Thoracic aorta endothelial cell (primary cell): ENCODE results near the gene HMGCR.

- CAGE, long polyA plus RNA, result no peak
These were observed 1.4 kb downstream of the MAP1B start for GRCh38 chr5:72108492-72109212.

DNA sequence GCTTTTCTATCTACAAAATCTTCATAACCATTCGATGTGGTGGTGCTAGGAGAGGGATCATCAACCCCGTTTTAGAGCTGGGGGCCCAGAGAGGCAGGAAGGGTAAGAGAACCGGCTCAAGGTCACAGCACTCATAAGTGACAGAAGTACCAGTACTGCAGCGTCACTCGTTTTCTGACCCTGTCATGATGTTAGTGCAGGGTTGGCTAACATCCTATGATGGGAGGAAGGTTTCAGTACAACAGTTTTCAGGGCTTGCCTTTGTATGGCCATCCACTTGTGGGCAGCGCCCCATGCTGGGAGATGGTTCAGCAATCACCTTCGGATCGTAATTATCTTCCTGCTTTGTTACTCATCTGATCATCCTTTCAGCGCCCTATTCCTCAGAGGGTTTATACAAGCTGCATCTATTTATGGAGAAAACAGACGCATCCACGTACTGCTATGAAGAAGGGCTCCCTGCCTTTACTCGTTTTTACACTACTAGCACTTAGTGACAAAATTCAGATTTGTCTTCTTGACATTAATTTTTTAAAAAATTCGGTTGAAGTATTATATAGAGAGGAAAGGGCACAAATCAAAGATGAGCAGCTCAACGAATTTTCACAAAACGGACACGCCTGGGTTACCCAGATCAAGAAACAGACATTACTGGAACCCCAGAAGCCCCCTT lies 2.4 kb downstream of the MAP1B start:
- CAGE, long polyA plus RNA, result no peak

- CAGE, long polyA plus RNA, result no peak
These were observed 75.3 kb downstream of the MRPS27 start for GRCh38 chr5:72244658-72245140.

GRCh38 chr5:72465125-72465557 lies 42.1 kb downstream of the ZNF366 start:
- CAGE, long polyA plus RNA, result no peak

DNA sequence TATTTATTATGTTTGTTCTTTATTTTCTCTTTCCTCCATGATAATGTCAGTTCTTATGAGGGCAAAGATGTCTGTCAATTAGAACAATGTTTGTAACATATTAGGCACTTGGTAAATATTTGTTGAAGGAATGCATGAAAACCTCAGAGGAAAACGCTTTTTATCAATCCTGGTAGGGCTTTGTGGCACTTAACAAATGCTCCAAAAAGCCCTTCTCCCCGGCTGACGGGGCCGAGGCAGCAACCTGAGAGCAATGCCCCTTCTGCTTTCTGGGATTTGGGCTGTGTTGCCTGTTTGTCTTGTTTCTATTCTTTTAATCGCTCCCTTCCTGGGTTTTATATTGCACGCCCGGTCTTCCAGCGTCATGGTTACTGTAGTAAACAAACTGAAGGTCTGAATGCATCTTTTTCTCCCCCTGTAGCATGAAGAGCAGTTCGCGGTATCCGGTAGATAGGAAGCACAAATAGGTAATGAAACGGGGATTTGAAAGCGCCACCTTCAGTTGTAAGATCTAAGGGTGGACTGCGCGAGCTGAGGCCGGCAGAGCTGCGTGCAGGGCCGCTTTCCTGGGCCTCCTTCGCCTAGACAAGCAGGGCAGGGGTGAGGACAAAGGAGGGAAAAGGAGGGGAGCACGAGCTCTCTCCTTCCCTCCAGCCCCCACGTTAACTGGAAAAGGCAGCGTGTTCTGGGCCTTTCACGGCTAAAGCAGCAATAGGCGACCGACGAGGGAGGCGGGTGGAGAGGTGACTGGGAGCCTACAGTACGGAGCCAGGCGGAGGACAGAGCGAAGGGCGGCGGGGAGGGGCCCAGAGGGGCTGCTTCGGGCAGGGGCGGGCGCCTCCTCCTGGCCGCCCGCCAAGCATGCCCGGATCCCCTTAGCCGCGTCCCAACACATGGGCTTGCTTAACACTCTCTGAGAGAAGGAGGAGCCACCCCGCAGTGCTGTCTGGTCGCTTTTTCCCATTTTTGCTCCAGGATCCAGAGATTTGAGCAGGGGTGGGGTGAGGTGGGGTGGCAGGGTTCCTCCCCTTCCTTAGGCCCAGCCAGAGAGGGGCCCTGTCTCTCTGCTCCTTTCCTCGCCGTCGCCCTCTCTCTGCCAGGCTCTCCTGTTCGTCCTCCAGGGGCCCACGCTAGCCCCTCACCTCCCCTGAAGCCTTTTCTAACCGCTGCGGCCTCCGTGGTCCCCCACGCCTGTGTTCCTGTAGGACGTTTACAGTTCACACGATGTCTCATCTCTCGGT lies 49.4 kb upstream of the ZNF366 start:
- CAGE, long polyA plus RNA, result no peak

- CAGE, long polyA plus RNA, result no peak
These were observed 53.2 kb upstream of the ZNF366 start for GRCh38 chr5:72560420-72560770.

DNA sequence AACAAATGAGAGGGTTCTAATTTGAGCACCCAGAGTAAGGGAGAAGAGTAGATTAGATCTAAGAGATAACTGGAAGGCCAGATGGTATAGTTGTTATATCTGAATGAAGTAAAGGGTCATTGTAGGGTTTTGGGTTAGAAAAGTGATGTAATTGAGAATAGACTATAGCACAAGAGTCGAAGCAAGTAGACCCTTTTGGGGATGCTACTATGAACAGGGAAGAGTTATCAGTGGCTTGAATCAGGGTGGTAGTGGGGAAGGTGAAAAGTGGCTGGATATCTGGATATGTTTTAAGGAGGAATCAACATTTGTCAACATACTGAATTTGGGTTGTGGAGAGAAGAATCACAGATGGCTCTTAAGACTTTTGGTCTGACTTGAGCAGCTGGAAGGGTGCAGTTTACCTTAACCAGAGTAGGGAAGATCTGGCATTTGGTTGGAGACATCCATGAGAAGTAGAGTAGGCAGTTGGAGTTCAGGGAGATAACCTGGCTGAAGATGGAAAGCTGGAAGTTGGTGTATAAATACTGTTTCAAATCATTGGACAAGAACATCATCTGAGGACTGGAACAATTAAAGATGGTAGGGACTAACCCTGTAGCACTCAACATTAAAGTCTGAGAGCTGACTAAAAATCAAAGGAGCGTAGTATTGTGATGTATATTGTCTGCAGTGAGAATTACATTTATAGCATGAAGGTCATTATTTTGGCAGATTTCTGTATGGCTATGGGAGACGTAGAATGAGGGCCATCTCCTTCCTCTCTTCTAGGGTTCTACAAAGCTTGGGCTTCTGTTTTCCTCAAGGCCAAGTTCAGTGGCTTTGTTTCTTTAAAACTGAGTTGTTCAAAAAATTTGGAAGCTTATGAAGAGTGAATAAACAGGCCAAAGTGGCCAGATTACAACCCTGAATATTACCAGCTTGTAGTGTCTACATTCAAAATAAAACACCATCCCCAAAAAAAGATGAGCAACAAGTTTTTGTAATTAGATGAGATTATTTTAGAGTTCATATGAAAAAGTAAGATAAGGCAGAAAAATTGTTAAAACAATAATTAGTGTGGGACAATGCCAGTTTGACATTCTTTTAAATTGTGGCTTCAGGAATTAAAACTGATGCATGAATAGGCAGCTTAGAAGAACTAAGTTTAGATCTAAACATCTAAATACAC lies 38.2 kb upstream of the FCHO2 start:
- CAGE, long polyA plus RNA, result no peak

DNA sequence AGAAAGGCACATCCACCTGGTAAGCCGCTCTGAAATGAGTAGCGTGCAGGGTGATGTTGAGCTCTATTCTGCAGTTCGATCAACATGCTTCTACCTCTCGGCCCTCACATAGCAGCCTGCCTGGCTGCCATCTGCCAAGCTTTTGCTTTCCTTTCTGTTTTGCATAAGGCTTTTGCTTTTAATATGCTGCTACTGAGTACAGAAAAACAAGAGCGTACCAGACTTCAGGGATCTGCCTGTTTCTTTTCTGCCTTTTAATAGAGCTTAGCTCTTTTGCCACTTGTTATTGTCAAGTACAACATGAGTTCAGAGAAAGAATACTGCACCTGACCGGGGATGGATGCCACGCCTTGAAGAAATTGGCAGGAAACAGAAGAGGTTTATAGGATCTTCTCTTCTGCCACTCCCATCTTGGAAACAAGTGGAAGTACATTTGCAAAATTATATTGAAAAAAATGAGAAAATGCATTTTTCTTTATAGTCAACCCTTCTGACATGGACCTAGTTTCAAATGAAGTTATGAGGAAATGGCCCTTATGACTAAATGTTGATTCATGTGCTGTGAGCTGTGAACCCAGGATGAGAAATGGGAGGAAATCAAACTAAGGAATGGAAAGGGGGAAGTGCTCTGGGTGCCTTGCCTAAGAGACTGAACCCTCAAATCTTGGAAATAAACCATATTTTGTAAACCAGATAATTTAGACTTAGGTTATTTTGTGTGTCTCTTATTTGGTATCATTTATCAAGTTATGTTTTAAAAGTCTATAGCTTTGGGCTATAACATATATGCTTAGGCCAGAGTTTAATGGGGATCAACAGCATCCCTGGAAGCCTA lies 3.9 kb upstream of the FCHO2 start:
- CAGE, long polyA plus RNA, result no peak

DNA sequence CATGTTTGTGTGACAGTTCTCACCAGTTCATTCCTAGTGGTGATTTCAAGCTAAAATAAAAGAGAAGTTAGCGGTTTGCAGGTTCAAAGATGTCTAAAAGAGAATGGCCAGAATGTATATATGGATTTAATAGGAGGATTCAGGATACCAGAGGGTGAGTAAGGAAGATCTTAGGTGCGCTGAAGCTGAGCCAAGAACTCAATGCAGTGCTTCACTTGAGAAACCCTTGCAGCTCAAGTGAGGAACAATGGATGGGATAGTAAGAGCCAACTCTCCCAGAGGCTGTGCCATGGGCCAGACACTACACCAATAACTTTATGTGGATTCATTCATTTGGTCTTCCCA lies 73.7 kb downstream of the TMEM174 start:
- CAGE, long polyA plus RNA, result no peak

DNA sequence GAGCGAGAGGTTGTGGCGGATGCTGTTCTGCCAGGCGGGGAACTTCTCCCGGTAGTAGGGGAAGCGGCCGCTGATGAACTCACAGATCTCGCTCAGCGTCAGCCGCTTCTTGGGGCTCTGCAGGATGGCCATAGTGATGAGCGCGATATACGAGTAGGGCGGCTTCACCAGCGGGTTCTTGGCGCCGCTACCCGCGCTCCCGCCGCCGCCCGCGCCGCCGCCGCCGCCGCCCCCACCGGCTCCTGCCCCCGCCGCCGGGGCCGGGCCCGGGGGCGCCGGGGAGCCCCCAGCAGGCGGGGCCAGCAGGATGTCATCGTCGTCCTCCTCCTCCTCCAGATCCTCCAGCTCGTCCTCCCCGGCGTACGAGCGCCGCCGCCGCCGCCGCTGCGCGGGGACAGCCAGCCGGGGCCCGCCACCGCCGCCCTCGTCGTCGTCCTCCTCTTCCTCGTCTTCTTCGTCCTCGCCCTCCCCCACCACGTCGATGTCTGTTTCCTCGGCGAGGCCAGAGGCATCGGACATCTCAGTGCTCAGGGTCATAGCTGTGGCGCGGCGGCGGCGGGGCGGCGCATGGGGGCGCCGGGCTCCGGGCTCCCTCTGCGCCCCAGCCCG lies 647 bp downstream of the FOXD1 start:
- CAGE, long polyA plus RNA, result no peak

DNA sequence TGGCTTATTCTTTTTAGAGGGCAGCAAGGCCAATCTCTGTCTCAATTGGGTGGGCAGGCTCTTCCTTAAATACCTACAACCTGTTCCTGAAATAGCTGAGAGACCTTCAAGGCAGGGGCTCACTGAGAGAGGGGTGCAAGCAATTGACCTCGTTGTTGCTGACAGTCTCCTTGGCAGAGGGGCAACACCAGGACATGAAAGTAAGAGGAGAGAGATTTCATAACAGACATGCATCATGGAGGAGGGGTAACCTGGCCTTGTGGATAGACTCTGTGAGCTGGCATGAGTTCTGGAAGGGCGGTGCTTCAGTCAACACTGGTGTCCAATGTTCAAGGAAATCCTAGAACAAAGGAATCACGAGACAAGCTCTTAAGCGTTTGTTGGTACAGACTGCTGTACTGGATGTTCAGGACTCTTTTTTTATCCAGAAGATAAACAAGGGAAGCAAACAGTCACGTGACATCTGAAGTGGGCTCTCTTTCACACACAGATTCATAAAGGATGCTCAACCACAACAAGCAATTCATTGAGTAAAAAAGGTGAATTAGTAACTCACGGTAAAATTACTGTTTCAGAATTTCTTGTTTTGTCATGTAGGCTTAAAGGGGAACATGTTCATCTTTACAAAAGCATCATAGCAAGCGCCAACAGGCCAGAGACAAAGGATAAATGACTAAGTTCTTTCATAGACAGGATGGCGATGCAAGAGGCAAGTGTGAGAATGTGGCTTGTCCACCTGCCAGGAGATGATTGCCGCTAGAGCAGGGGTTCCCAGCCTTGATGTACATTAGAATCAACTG lies 20.8 kb downstream of the ANKRA2 start:
- CAGE, long polyA plus RNA, result no peak

- CAGE, long polyA plus RNA, result no peak
These were observed 260.5 kb downstream of the ARHGEF28 start for GRCh38 chr5:73886375-73887027.

DNA sequence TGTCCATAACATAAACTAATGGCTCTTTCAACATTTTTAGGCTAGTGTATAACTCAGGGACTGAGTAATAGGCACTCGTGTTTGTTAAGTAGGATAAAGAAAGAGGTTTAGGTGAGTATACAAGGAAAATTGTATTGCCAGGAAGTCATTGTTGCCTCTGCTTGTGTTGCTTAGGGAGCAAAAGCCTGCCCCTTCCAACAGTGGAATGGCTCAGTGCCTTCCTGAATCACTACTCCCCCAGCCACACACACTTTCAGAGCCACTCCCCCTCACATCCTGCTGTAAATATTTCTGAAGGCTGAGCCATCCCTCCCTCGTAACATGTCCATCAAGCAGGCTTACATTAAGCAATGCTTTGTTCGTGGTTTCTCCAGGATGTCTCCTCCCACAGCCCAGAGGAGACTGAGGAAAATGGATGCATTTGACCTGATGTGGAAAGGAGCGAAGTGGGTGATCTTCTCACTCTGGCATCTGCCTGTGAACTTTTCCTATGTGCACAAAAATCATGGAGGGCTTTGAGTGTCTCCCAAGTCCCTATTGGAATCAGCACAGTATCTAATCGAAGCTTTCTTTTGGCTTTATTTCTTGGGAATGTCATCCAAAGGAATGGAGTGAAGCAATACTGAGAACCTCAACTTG lies 389.4 kb downstream of the ENC1 start:
- CAGE, long polyA plus RNA, result no peak

- CAGE, long polyA plus RNA, result no peak
These were observed 2.6 kb upstream of the ENC1 start for GRCh38 chr5:74642969-74643652.

DNA sequence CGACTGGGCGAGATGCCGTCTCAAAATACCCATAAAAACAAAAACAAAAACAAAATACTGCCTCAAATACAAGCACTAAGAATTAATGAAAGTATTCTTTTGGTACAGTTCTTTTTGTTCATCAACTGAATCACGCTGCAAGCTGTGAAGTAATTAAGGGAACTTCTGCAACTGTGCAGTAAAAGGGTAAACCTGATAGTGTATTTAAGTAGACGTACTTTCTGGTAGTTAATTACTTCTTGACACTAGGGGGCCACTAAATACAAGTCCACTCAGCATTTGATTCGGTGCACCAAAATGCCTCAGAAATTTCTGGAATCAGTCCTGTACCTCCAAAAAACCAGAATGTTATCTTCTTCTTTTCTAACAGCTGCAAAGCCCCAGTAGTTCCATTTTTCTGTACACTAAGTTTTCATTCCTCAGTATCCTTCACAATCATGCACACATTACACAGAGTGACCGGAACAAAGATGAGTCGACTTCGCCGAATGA lies 589 bp downstream of the GFM2 start:
- CAGE, long polyA plus RNA, result no peak

- CAGE, long polyA plus RNA, result no peak
These were observed 1.8 kb downstream of the NSA2 start for GRCh38 chr5:74768734-74769395.

GRCh38 chr5:74864875-74865293 lies 1.3 kb downstream of the FAM169A start:
- CAGE, long polyA plus RNA, result no peak

DNA sequence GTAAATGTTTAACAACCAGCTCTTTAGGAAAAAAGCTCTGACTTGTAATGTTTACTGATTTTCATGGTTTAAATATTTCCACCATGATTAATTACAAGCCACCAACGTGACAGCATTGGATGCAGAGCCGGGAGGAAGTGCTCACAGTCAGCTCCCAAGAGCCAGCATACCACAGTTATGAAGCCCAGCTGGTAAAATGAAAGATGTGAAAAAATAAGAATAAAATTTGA lies 83.0 kb upstream of the FAM169A start:
- CAGE, long polyA plus RNA, result no peak

- CAGE, long polyA plus RNA, result no peak
These were observed 3.9 kb downstream of the GCNT4 start for GRCh38 chr5:75048362-75048860.

DNA sequence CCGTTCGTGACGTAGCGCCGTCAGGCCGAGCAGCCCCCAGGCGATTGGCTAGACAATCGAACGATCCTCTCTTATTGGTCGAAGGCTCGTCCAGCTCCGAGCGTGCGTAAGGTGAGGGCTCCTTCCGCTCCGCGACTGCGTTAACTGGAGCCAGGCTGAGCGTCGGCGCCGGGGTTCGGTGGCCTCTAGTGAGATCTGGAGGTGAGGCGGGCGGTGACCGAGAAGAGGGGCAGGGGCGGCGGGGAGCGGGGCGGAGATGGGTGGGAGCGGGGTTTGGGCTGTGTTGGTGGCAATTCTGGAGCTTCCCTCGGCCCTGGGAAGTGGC lies at the start of gene HMGCR:
HMGCR (plus strand) TSS at position 121 of the 325 bp plus-strand sequence.
- CAGE, long polyA plus RNA, result no peak